Neural progenitor cell (in vitro differentiated cells): ENCODE results near the genes KRTAP21-1, KRTAP11-1, MRAP and IFNAR2.

- RAMPAGE, long total RNA = no peak
These were observed 2.3 kb upstream of the BACH1 start for GRCh38 chr21:29296381-29296770.

DNA sequence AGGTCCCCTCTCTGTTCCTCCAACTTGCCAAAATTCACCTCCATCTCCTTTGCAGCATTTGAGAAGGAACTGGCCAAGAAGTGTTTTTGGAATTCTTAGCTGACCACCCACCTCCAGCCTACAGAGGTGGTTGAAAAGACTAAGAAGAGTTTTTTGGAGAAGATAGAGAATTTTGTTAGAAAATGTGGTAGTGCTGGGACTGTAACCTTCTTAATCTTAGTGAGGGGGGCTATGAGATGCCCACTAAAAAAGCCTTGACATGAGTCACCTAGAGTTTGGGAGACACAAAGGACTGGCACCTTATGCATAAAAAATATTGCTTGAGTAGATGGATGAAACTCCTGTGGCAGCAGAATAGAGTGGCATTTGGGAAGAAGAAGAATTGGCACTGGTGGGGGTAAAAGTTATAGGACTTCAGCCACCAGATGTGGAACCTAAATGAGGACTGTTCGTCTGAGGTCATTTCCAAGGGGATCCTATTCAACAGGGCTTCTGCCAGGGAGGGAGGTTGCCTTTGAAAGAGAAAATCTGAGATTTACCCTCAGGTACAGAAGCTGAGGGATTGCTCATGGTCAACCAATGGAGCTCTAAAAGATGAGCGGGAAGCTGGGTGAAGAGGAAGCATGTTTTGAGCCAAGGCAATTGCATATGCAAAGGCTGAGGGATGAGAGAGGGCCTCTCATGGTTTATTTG, 54.9 kb downstream of the BACH1 start:
- RAMPAGE, long total RNA = no peak

GRCh38 chr21:30755293-30755701, at the start of gene KRTAP21-1:
KRTAP21-1 (minus strand) TSS chr21:30755428.
- RAMPAGE, long total RNA = no peak

- RAMPAGE, long total RNA = no peak
These were observed at the start of gene KRTAP11-1 for GRCh38 chr21:30881266-30881826. KRTAP11-1 (minus strand) TSS chr21:30881580.

- RAMPAGE, long total RNA = no peak
These were observed 124.9 kb downstream of the TIAM1 start for GRCh38 chr21:31219146-31219649.

DNA sequence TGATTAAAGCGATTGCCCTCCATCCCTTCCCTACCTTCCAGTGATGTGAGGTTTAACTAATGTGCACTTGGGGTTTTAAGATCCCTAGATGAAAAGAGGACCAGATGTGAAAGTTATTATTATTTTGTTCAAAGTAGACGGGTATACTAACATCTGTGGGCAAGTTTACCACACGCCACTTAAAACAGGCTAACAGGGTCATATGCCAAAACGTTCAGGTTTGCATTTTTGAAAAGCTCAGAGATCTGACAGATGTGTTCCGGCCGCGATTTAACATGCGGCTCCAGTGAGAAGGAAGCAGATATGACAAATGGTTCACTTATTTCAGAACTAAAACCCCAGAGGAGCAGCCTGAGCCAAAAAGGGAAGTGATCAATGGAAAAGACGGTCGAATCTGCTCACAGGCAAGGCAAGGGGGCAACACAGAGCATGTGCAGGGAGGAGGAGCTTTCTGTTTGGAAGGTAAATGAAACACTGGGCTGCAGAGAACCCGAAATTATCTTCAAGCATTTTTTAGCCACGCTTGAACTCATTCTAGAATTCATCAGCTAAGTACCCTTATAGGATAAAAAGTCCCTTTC, 17.2 kb downstream of the TIAM1 start:
- RAMPAGE, long total RNA = no peak

GRCh38 chr21:31677134-31678027, 17.9 kb downstream of the SOD1 start:
- RAMPAGE, long total RNA = no peak

GRCh38 chr21:31728727-31729553, 3.0 kb downstream of the SCAF4 start:
- RAMPAGE, long total RNA = no peak

GRCh38 chr21:32298534-32299393, at the start of gene MRAP:
MRAP (plus strand) TSS chr21:32298855.
- RAMPAGE, long total RNA = no peak

DNA sequence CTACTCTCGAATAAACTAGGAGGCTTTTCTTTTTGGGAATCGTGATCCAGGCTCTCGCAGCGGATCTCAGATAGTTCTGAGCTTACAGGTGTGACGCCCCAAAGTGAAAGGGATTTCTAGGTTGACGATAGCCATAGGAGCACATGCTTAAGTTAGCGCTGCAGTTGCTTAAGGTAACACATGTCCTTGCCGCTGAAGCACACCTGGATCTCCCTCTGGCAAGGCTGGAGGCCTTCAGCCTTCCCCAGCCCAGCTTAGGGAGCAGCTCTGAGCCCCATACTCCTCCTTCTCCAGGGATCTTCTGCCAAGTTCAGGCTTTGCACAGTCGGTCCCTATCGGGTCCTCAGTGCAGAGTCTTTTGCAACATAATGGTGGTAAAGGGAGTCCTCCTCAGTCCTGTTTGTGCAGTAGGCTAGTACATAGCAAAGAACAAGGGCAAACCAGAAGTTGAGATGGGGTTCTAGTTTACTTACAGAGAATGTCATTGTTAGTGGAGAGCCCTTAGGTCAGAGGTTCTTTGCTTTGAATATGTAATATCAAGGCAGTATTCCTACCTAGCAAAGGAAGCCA, 1.2 kb downstream of the EVA1C start:
- RAMPAGE, long total RNA = no peak

GRCh38 chr21:32507451-32508004, 77.8 kb downstream of the TCP10L start:
- RAMPAGE, long total RNA = no peak

- RAMPAGE, long total RNA = no peak
These were observed 12.2 kb downstream of the TCP10L start for GRCh38 chr21:32573092-32573560.

DNA sequence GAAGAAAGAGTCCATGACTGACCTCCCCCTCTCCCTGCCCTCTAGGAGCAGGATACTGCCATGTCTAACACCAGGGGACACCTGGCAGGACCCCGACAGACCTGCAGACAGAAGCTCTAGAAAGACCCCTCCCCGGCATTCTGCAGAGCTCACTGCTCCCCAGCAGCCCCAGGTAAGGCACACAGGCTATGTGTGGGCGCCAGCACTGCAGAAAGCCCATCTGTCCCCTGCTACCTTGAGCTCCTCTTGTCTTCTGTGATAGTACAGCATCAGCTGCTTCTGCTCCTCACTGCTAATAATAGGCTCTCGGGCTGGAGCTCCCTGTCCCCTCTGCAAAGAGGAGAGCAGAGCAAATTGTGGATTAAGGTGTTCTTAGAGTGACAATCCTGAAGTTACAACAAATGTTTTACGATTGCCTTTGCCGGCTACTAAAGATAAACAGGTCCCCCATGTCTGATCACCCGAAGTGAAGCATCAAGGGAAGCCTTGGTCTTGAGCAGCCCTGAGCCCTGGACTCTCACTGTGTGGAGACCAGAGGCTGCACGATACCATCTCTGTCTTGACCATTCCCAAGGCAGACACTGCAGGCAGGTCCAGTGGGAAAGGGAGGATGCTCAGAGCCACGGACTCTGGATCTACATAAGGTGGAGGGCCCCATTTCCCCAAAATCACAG, 10.0 kb downstream of the CFAP298 start:
- RAMPAGE, long total RNA = no peak

DNA sequence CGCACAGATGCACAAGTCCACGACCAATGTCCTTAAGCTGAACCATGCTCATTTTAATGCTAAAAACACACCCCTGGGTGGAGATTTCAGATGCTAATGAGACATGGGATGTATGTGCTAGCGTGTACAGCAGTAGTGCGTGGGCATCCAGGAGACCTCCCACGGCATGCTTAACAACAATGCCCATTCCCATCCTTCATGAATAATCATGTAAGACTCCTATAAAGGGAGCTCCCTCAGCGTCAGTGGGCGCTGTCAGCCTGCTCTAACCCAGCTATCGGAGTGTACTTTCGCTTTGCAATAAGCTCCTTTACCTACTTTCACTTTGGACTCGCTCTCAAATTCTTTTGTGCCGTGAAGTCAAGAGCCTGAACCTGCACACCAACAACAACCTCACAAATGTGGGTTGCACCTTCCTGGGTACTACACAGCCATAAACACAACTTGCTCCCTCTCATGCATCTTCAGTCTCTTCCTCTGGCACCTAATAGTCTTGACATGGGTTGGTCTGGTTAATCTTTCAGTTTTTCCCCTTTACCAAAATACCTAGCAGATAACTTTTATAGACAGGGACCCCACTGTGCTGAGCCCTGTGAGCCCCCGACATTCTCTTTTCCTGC, 72.8 kb upstream of the C21orf62 start:
- RAMPAGE, long total RNA = no peak

DNA sequence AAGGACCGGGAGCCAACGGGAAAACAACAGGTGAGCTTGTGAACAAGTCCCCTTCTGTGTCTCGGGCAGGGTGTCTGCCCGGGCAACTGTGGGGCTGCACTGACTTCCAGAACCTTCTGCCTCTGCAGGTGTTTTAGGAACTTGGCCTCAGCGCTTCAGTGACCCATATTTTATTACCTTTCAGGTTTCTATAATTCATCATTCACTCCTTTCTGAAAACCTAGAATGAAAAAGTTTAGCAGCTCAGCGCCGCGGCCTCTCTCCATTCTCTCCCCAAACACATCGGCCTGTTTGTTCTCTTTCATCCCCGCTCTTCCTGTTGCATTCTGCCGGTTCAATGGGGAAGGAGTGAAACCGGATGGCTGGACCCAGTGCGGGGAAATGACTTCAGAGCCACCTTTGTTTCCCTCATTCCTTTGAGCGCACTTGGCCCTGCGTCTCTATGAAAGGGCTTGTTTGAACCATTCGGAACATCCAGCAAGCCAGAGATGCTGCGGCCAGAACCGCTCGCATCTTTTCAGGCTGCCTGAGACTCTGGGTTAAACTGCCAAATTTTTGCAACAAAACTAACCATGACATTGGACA, 5.4 kb upstream of the OLIG1 start:
- RAMPAGE, long total RNA = no peak

DNA sequence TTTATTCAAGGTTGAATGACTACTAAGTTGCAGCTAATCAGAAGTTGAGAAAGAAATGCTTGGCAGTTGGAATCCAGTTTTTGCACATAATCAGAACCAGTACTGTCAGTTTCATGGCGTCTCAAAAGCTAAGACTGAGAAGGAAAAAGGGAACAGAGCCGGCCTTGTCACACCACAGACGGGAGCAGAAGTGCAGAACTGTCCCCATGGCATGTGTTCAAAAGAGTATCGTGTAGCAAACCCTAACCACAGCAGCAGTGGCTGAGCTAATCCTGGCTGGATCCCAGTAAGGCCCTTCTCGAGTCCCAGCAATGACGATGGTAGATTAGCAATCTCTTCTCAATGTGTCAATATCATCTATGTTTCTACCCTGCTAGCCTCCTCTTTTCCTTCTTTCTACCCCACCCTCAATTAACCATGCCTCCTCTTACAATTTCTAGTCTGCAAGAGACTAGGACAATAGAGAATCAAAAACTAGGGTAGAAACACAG, 31.0 kb upstream of the IFNAR2 start:
- RAMPAGE, long total RNA = no peak

- RAMPAGE, long total RNA = no peak
These were observed at the start of gene IFNAR2 for GRCh38 chr21:33229559-33230259. IFNAR2 (plus strand) TSS chr21:33229938.

GRCh38 chr21:33325145-33325943, 574 bp downstream of the IFNAR1 start:
- RAMPAGE, long total RNA = no peak

DNA sequence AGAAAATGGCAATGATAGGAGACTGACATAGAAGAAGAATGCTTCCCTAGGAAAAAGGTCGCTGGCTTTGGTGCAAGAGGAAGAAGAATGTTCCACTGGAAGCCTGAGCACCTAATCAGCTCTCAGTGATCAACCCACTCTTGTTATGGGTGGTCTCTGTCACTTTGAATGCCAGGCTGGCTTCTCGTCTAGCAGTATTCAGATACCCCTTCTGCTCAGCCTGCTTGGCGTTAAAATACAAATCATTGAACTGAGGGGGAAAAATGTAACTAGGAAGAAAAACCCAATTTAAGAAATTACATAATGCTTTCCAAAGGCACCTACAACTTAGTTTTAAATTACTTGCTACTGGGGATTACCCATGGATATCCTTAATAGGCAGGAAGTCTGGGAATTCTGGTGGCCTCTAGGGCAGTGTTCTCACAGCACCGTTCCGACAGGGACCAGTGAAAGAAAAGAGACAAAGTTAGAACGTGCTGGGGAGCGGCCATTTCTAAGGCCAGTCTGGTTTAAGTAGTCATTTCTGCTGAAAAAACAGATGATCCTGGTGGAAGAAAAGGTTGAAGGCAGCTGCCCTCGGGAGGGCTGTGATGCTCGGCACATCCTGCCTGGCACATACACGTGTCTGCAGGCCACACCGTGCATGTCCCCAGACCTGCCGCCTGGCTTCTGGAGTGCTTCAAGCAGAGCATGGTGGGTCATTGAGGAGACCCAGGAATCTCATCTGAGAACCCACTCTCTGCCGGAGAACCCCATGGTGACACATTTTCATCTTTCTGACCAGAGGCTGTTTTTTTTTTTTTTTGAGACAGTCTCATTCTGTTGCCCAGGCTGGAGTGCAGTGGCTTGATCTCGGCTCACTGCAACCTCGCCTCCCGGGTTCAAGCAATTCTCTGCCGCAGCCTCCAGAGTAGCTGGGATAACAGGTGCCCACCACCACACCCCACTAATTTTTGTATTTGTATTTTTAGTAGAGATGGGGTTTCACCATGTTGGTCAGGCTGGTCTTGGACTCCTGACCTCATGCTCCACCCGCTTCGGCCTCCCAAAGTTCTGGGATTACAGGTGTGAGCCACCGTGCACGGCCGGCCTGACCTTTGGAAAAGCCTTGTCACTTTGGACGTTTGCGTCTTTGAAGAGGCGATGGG, 32.3 kb downstream of the IFNAR1 start:
- RAMPAGE, long total RNA = no peak

DNA sequence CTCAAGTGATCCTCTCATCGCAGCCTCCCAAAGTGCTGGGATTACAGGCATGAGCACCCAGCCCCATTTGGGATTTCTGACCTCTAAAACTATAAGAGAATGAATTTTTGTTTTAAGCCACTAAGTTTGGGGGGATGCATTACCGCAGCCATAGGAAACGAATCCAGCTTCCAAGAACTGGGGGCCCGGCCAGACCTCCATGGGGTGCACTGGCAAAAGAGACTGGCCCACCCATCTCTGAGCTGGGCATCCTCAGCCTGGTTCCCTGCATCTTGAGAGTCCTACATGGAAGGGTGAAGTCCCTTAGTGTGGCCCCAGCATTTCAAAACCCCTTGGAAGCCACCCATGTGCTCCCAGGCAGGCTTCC, 9.2 kb upstream of the IFNGR2 start:
- RAMPAGE, long total RNA = no peak